Gastroesophageal sphincter (tissue), 4 donors: Measurements from ENCODE around the gene OPRD1.

GRCh38 chr1:28290898-28291285 is 31.6 kb downstream of the SESN2 start:
- PRO-cap = no peak
- RAMPAGE, long total RNA, 4 experiments = no peak in any of the 4 experiments

DNA sequence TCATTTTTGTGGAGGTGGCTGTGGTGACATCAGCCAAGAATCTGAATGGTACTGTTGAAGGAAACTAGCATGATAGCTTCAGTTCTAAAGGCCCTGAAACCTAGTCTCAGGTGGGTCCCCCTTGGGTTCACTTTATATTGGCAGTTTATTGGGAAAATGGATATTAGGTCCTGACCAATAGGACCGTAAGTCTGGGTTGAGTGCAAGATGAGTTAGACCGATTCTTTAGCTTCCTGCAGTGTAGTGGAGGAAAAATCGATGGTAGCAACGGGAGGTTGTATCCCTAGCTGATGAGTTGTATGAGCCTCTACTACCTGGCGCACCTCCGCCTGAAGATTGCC is 3.8 kb downstream of the RCC1 start:
- PRO-cap = no peak
- RAMPAGE, long total RNA, 4 experiments = no peak in any of the 4 experiments

- PRO-cap = no peak
- RAMPAGE, long total RNA, 4 experiments = no peak in any of the 4 experiments
Measured at GRCh38 chr1:28509986-28510142, 4.0 kb downstream of the RCC1 start.

DNA sequence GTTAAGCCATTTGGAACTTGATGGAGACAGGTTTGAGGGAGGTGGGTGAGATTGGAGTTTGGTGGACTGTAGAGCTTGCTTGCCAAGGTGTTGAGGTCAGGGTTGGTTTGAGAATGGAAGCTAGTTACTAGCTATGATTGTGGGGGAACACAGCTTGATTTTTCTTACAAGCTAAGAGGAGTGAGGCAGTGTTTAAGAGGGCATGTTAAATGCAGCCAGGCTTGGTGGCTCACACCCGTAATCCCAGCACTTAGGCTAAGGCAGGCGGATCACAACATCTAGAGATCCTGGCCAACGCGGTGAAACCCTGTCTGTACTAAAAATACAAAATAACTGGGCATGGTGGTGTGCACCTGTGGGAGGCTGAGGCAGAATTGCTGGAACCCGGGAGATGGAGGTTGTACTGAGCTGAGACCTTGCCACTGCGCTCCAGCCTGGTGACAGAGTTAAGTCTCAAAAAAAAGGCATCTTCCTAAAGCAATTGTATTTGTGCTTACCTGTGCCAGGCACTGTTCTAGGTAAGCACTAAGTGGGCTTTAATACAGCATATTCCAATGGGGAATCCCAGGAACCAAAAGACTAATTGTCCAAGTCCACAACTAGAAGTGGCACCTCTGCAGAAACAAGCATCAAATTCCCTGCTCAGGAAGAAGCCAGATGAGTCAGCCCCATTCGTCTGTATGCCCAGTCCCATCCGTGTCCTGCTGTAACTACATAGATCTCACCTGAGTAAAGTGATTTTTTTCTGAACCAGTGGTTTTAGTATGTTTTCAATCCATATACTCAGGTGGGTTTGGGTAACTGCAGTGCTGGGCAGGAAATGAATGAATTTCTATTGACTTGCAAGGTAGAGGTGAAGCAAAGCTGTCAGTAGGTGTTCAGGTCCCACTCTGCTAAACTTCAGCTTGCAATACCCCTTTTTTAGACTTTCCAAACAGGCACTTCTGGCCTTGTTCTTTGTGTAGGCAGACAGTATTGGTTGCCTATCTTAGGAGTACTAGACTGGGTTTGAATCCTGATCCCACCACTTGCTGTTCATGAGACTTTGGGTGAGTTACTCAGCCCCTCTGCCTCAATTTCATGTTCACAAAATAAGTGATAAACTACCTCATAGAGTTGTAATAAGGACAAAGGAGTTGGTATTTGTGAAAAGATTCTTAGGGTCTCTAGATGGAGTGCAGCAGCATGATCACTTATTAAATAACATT is 4.7 kb downstream of the RCC1 start:
- PRO-cap = unidirectional peak, plus-strand start at position 778 of the sequence
- RAMPAGE, long total RNA, 4 experiments = no peak in any of the 4 experiments

- PRO-cap = no peak
- RAMPAGE, long total RNA, 4 experiments = no peak in any of the 4 experiments
Measured at GRCh38 chr1:28580350-28580929, 11.6 kb upstream of the RAB42 start.

DNA sequence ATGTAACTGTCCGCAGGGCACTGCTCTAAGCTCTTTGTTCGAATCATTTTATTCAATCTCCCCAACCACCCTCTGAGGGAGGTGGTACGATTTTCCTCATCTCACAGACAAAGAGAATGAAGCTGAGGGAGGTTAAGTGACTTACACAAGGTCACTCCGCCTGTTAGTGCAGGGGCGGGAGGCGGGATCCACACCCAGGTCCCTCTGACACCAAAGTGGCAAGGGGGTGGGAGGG is 313 bp upstream of the OPRD1 start:
- PRO-cap = no peak
- RAMPAGE, long total RNA, 4 experiments = no peak in any of the 4 experiments

DNA sequence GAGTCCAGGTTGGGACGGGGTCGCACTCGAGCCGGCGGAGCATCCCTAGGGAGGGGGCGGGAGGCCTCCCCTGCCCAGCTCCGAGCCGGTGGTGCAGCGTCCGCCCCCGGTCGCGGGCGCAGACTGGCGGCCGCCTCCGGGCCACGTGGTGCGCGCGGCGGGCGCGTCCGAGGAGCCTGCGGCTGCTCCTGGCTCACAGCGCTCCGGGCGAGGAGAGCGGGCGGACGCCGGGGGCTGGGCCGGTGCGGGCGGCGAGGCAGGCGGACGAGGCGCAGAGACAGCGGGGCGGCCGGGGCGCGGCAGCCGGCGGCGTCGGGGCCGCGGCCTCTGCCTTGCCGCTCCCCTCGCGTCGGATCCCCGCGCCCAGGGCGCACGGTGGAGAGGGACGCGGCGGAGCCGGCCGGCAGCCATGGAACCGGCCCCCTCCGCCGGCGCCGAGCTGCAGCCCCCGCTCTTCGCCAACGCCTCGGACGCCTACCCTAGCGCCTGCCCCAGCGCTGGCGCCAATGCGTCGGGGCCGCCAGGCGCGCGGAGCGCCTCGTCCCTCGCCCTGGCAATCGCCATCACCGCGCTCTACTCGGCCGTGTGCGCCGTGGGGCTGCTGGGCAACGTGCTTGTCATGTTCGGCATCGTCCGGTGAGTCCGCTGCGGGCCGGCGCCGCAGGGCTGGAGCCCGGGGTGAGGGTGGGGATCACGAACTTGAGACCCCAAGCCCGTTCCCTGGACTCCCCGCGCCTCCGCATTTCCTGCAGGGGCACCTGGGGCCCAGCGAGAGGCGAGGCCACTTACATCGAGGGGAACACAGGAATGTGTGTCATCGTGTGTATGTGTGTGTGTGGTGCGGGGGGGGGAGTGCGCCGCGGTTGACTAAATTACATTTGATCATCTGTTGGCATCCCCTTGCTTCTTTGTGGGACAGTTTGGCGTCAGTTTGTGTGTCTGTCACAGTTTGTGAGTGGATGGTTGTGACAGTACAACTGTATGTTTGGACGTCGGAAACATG is at the start of gene OPRD1:
Gene OPRD1 (plus strand): TSS at position 196 of the 1,003 bp plus-strand sequence.
- PRO-cap = no peak
- RAMPAGE, long total RNA, 4 experiments = no peak in any of the 4 experiments

DNA sequence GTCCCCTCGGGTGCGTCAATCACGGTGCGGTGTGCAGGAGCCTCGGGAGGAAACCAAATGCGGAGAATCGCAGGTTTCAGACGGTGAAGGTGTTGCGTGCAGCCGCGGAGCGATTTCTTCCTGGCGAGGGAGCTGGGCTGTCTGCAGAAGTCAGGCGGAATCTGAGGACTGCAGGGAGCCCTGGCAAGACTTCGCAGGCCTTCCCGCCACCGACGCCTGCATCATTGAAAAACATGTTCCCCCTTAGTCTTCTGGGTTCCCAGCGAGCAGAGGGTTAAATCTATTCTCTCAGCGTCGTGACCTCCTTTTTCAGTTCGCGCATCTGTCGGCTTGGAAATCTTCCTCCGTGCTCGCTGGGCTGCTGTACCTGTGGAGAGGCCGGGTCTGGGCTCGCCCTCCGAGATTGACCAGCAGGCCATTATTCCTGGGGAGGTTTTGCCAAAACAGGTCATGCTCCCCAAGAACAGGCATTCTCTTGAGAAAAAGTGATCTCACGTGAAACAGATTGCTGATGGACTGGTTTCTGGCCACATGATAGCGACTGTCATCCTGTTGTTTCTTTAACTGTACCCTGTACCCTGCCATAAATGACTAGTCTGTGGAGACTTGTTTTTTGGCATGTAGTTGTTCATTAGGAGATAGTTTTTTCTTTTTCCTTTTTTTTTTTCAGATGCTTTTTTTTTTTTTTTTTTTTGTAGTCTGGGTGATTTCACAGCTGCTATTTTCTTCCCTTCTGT is 857 bp downstream of the EPB41 start:
- PRO-cap = no peak
- RAMPAGE, long total RNA, 4 experiments = no peak in any of the 4 experiments

- PRO-cap = no peak
- RAMPAGE, long total RNA, 4 experiments = no peak in any of the 4 experiments
Measured at GRCh38 chr1:28930324-28930539, 15.9 kb downstream of the EPB41 start.

GRCh38 chr1:29120939-29121740 is 2.6 kb downstream of the TMEM200B start:
- PRO-cap = unidirectional peak, plus-strand start at chr1:29121710
- RAMPAGE, long total RNA, 4 experiments = no peak in any of the 4 experiments

GRCh38 chr1:29124237-29125103 is 767 bp upstream of the TMEM200B start:
- PRO-cap = bidirectional peak, plus-strand start at chr1:29124735, minus-strand start at chr1:29124618; bidirectional peak, plus-strand start at chr1:29124945, minus-strand start at chr1:29124890
- RAMPAGE, long total RNA, 4 experiments = no peak in any of the 4 experiments

DNA sequence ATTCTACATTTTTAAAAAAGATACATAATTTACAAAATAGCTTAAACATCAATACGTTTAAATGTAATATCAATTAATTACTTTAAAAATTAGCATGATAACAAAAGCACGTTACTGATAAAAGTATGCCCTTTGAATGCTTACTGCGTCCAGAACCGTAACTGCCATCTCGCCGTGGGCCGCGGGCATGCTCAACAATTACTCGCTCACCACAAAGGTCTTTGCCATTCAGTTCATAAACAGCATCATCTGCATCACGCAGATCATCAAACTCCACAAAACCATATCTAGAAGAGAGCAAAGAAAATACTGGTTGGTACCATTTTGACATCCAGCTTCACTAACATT is 21.5 kb downstream of the SRSF4 start:
- PRO-cap = no peak
- RAMPAGE, long total RNA, 4 experiments = no peak in any of the 4 experiments

DNA sequence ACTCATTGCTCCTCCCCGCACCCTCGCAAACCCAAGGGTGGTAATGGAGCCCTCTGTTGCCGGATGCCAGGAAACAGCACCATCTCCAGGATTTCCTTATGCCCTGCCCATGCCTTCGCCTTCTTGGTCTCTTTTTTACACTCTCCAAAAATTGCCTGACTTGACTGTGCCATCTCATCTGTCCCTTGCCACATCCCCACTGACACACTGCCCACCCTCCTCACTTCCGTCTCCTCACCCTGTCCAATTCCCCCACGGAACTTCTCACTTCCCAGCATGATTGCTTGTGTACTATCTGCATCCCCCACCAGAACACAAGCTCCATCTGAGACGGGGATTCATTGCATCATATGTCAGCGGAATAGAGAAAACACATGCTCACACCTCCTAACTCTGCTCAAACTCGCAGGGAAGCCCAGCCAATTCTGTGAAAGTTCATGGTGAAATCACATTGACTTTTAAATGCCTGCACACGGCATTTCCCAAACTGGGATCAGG is 201.2 kb downstream of the MATN1 start:
- PRO-cap = no peak
- RAMPAGE, long total RNA, 4 experiments = no peak in any of the 4 experiments

DNA sequence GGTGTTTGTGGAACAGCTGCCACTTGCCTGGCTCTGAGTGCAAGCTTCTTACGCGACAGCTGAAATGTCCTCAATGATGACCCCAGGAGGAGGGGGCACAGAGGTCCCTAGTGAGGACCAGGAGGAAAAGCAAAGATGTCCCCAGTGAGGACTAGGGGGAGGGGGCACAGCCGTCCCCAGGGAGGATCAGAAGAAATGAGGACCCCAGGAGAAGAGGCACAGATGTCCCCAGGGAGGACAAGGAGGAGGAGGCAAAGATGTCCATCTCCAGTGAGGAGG is 64.5 kb downstream of the MATN1 start:
- PRO-cap = no peak
- RAMPAGE, long total RNA, 4 experiments = no peak in any of the 4 experiments

DNA sequence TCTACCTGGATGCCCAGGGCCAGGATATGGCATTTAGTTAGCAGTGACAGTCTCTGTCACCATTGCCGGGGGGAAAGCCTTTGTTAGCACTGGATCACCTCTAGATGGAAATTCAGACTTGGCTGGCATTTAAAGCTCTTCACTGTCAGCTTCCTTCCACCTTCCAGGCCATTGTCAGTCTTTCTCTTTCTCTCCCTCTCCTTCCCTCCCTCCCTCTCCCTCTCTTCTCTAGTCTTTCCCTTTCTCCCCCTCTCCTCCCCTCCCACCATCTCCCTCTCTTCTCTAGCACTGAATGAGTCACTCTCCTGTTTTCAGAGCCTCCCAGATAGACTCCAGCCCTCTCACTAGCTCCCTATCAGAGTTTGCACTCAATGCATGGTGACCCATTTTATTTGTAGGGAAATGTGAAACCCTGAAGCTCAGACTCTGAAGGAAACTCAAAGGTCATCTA is 4.3 kb upstream of the MATN1 start:
- PRO-cap = no peak
- RAMPAGE, long total RNA, 4 experiments = no peak in any of the 4 experiments

DNA sequence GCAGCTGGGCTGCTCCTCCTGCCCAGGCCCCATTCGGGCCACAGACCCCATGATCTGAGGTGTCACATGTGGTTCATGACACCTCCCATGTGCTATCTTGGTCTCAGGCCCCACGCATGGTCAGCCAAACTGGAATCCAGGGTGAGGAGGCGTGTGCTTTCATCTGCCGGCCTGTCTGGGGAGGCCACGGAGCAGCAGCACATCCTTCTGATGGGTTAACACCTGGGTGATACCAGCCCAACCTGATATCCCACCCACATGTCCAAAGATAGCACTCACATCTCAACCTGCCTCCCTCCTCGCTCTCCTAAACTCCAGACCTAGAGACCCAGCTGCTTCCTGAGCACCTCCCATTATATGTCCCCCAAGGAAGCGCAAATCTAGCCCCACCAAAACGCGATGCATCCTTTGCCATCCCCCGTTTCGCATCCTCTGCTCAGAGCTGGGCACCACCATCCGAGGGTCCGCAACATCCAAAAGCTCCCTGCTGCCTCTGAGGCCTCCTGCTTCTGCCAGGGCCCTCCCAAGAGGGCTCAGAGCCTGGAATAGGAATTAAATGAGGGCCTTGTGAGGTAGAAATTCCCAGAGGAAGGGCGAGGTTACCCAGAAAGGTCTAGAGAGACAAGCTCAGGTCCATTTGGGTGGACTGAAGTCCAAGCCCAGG is 6.1 kb upstream of the MATN1 start:
- PRO-cap = no peak
- RAMPAGE, long total RNA, 4 experiments = no peak in any of the 4 experiments

GRCh38 chr1:30731223-30731511 is 7.8 kb upstream of the MATN1 start:
- PRO-cap = unidirectional peak, plus-strand start at chr1:30731419
- RAMPAGE, long total RNA, 4 experiments = no peak in any of the 4 experiments

DNA sequence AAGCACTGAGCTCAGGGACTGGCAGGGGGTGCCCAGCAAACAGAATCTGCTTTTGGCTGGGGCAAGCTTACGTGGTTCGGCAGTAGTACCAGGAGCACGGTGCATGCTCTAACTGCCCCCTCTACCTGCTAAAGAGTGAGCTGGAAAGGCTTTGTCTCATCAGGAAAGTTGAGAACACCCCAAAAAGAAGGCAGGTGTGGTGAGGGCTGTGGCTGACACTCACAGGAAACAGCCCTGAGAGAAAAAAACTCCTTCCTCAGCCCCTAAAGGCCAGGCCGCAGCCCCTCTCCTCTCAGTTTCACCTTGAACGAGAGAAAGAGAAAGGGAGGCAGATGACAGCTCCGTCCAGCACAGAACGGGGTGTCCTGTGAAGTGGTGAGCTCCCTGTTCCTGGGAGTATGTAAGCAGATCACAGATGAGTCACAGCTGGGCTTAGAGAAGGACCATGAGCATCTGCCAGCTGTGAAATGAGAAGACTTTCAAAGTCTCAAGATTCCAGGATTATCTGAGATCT is 13.5 kb downstream of the LAPTM5 start:
- PRO-cap = no peak
- RAMPAGE, long total RNA, 4 experiments = no peak in any of the 4 experiments

DNA sequence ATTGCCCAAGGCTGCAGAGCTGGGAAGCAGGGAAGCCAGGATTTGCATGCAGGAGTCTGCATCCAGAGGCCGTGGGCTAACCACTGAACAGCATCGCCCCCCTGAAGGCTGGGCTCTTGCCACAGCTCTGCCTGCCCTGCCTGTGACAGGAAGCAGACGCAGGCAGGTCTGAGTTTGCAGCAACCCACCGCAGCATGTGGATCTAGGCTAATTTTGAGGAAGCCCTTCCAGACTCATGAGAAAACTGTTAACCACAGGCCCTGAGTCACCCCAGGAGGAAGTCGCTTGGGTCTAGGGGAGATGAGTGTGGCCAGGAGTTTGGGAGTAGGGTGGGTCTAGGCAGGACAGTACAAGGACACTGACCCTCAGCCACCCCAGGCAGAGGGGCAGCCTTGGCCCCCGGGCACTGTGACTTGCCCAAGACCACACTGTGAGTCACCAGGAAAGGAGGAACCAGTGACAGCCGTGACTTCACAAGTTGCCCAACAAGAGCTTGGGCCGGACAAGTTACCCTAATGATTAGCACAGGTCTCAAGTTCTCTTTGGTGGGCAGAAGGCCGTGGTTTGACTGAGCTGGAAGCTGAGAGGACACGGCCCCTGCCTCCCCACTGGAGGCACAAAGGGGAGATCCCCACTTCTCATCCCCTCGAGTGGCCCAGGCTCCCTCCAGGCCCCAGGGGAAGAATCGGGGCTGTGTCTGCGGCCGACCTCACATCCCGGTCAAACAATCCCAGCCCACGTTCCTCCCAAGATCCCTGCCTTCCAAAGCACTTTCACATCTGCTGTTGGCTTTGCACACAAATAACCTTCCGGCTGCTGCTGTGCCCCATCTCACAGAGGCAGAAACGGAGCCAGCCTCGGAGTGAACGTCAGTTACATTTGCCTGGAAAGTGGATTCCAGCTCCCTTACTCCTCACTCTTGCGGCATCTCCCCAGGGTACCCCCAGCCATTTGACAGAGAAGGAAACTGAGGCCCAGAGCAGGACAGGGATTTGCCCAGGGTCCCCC is 736 bp downstream of the LAPTM5 start:
- PRO-cap = bidirectional peak, plus-strand start at position 534 of the sequence, minus-strand start at position 78 of the sequence
- RAMPAGE, long total RNA, 4 experiments = no peak in any of the 4 experiments

DNA sequence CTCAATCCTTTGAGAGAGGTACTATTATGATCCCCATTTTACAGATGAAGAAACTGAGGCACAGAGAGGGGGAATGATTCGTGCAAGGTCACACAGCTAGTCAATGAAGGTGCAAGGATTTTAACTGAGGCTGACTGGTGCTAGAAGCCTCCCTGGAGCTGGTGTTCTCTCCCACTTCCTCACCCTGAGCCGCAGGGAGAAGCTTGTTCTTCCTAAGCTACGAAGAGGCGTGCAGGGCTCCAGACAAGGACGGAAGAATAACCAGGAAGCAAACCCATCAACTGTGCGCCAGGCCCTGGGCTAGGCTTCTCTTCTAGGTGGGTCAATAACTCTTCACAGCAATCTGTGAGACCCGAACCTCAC is 695 bp upstream of the LAPTM5 start:
- PRO-cap = no peak
- RAMPAGE, long total RNA, 4 experiments = no peak in any of the 4 experiments